ENCODE measurements around a stretch of chr10.

- RRBS, result no CpG with 5 or more reads among the region's 10 CpGs
These were observed 123.1 kb downstream of the TACC2 start for GRCh38 chr10:122111959-122112514.

DNA sequence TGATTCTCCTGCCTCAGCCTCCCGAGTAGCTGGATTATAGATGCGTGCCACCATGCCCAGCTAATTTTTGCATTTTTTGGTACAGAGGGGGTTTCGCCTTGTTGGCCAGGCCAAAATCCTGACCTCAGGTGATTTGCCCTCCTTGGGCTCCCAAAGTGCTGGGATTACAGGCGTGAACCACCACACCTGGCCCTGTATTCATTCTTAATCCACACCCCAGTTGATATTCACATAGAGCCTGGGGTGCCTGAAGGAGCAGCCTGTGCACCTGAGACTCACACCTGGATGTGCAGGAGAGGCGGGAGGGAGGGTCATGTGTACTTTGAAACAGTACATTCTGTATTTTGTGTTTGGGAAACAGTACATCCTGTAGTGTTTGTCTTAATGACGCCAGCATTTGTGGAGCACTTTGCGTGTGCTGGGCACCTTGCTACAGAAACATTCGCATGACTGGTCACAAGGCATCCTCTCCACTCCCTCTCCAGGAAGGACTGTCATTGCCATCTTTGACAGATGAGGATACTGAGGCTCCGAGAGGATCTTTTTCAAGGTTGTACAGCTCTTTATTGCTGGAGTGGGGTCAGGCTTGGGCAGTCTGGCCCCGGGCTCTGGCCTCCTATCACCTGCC lies 132.0 kb downstream of the TACC2 start:
- RRBS, result no CpG with 5 or more reads among the region's 10 CpGs

DNA sequence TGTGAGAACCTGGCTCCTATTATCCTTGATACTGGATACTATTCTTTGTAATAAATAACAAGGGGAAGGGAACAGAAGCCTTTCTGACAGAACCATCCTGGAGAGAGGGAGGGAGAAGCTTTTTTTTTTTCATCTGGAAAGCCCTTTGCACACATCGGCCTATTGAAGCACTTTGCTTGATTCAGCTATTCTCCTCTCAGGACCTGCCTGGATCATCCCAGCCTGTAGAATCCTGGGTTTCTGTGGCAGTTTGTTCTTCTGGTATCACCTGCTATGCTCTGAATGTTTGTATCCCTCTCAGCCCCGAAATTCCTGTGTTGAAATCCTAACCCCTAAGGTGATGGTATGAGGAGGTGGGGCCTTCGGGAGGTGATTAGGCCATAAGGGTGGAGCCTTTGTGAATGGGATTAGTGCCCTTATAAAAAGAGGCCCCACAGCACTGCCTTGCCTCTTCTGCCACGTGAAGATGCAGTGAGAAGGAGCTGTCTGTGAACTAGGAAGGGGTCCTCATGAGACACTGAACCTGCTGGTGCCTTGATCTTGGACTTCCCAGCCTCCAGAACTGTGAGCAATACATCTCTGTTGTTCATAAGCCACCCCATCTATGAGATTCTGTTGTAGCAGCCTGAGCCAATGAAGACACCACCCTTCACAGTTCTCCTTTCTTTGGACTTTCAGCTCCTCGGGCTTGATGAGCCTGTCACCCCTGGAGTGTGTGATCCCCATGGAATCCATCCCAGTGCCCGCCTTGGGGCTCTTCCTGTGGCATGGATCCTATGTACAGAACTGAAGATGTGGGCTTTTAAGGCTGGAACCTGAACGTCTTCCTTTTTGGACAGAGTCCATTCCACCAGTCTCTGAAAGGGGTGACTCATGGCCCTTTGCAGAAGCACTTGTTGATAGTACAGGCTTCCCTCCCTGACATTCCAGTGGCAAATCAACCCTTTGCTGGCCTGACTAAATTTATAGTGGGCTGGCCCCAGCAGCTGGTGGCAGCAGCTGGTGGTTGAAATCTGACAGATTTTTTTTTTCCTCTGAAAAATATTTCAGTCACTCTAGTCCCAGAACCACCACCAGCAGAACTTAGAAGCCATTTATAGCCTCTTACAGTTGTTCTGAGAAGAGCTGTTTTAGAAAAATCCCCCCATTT lies 138.0 kb downstream of the TACC2 start:
- RRBS, result no CpG with 5 or more reads among the region's 7 CpGs

- RRBS, result no CpG with 5 or more reads among the region's 9 CpGs
These were observed 29.9 kb downstream of the BTBD16 start for GRCh38 chr10:122300928-122301439.

DNA sequence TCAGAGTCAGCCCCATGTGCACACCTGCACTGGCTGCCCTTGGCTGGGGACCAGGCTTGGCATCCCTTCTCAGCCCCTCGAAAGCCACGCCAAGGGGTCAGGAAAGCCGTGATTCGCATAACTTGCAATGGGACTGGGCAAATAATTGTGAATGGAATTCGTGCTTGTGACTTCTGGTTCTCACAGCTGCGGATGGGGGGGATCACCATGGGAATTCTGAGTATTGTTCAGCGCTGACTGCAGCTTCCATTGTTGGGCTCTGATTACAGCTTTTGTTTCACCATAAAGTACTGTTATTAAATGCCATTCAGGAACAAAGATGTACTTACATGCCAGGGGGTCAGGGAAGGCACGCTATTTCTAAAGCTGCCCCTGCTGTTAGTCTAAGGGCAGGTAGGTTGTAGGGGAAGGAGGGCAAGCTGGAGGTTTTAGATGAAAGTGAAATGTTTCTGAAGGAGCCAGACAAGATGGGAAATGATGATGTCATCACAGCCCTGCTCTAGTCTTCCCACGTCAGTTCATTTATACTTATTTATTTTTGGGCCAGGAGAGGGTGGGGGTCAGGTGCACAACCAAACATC lies 5.8 kb upstream of the PLEKHA1 start:
- RRBS, result no CpG with 5 or more reads among the region's 9 CpGs

DNA sequence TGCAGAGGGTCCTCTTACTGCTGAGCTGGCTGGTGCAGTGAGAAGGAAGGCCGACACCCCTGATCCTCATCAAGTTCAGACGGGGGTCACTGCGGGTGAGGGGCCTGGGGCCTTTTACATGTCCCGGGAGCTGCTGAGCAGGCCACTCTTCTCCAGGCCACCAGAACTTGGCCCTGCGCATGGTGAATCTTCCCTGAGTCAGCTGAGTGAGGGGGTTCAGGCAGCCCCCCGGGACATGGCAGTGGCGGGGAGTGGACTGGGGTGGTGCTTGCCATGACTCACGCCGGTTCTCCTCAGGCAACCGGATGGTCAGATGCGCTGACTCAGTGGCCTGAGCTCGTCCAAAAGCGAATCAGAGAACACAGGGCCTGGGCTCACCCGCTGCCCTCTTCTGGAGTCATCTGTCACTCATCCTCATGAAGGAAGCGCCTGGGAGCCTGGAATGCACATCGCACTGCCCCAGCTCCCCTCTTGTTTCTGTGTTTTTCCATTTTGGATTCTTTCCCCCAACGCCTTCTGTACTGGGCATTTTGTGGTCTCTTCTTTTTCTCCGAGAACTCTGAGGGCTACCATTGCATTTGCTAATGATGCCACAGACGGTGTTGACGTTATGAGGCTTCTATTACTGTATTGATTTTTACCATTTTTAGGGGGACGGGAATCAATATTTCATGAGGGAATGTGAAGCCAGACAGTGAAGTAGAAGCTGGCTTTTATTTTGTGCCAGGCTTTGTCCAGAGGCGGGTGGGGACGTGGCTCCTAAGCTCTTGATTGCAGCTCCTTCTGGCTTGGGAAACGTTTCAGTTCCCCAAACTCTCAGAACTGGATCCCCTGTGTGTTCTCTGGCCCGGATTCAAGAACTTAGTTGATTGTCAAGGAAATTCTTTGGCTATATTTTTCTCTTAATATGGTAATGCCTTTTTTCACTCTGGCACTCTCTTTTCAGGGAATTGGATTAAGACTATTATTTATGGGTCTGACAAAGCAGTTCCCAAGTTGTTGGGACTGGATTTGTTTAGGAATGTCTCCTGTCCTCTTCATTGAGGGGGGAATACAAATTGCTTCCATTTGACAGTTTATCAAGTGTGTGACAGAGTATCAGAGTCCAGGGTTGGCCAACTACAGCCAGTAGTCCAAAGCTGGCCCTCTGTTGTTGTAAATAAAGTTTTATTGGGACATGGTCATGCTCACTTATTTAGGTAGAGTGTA lies 33.8 kb downstream of the HTRA1 start:
- RRBS, result 41% methylated on average over 5 of the region's 25 CpGs

DNA sequence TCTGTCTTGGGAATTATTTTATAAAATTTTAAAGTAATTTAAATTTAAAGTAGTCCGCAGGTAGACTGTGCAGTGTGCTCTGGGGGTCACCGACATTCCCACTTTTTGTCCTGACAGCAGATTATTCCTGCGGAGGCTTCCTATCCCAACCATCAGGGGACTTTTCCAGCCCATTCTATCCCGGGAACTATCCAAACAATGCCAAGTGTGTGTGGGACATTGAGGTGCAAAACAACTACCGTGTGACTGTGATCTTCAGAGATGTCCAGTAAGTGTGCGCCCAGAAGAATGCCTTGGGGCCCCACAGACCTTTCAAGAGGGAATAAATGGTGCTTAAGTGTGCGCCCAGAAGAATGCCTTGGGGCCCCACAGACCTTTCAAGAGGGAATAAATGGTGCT lies 39.6 kb upstream of the SPADH start:
- RRBS, result no CpG with 5 or more reads among the region's 7 CpGs

GRCh38 chr10:122674826-122675215 lies 2.2 kb downstream of the SPADH start:
- RRBS, result no CpG with 5 or more reads among the region's 7 CpGs

DNA sequence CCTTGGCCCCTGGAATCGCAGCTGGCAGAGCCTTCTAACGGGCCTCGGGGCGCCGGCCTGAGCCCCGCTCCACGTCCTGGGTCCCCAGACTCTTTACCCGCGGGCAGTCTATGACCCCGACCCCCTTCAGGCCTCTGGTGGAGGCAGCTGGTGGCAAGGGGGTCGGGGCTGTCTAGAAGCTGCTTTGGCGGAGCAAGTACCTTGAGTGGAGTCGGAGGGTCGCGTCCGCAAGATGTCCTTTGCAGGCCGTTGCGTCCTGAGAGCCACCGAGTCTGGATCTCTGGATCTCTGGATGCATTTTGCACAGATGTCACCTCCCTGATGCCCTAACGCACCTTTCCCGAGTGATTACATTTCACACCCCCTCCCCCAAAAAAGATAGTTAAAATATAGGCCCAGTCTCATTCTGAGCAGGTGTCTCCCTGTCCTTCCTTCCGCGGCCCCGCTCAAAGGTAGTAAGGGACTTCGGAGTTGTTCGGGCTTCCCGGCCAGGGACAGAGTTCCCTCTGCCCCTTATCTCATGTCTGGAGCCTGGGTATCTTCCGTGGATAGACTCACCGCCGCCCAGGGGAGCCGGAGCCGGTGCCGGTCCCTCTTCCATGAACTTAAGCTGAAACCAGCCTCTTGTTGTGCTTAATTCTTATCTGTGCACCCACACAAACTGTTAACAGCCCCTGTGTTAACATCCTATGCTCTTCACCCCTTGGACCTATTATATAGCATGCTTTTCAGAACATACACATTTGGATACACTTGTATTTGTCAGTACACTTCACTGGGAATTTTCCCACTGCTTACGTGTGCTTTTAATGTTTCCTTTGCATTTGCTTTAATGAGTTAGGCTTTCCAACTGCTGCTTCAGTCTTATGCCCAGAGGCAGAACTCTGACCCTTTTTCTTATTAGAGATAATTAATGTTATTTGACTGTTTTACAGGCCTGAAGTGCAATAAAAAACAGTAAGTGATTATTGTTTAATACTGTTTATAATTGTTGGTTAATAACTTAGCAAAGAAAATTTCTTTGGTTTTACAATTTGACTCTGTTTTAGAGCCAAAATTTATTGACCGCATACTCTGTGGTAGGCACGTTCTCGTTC lies 655 bp downstream of the ACADSB start:
- RRBS, result 6% methylated on average over 5 of the region's 37 CpGs

- RRBS, result 4% methylated on average over 33 of the region's 61 CpGs
These were observed 1.1 kb downstream of the HMX3 start for GRCh38 chr10:123136743-123137430.

DNA sequence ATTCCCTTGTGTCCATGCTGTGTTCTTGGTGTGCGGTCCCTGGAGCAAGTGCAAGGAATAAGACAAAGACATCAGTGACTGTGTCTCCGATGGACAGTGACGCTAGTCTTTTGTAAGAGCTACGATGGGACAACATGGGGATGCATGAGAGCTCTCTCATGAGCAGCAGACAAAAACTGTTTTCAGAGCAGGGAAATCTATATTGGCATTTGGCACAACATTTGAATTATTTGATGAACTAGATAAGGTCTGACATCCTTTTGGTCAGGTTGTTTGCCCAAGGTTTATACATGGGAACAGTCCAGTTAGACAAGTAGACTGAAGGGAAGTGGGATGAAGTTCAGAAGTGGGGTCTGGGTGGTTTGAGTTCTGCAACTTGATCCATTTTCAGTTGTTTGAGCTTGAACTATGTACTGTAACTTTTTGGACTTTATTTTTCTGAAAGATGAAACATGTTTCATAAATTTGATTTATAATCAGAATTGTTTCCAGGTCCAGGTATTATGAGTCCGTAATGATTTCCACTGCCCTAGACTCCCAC lies 50.9 kb downstream of the BUB3 start:
- RRBS, result no CpG with 5 or more reads among the region's 5 CpGs

DNA sequence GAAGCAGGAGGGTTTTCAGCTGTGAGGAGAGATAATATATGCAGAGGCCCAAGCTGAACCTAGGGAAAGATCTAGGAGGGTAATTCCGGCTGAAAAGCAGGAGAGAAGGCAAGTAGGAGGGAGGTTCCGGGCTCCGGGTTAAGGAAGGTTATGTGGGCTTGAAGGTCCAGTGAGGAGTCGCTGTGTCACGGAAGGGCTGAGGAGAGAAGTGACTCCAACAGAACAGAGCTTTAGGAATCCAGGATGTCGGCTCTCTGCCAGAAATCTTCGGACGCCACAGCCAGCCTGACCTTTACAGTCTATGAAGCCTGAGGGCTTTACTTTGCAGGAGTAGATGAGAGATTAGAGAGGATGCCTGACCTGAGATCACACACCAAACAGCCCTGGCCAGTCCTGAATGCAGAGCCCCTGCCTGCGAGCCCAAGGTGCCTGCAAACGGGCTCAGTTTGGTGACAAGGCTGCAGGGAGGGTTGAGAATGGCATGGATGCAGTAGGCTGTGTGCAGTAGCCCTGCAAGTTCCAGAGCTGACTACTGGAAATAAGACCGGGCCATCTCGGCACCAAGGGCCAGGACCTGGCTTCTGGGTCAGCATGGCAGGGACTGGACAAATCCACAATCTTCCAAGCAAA lies 77.8 kb downstream of the GPR26 start:
- RRBS, result no CpG with 5 or more reads among the region's 12 CpGs

- RRBS, result no CpG with 5 or more reads among the region's 3 CpGs
These were observed 84.2 kb downstream of the CPXM2 start for GRCh38 chr10:123807373-123807904.

GRCh38 chr10:123875741-123875977 lies 15.9 kb downstream of the CPXM2 start:
- RRBS, result no CpG with 5 or more reads among the region's 4 CpGs

GRCh38 chr10:123930083-123930724 lies 38.6 kb upstream of the CPXM2 start:
- RRBS, result no CpG with 5 or more reads among the region's 7 CpGs

DNA sequence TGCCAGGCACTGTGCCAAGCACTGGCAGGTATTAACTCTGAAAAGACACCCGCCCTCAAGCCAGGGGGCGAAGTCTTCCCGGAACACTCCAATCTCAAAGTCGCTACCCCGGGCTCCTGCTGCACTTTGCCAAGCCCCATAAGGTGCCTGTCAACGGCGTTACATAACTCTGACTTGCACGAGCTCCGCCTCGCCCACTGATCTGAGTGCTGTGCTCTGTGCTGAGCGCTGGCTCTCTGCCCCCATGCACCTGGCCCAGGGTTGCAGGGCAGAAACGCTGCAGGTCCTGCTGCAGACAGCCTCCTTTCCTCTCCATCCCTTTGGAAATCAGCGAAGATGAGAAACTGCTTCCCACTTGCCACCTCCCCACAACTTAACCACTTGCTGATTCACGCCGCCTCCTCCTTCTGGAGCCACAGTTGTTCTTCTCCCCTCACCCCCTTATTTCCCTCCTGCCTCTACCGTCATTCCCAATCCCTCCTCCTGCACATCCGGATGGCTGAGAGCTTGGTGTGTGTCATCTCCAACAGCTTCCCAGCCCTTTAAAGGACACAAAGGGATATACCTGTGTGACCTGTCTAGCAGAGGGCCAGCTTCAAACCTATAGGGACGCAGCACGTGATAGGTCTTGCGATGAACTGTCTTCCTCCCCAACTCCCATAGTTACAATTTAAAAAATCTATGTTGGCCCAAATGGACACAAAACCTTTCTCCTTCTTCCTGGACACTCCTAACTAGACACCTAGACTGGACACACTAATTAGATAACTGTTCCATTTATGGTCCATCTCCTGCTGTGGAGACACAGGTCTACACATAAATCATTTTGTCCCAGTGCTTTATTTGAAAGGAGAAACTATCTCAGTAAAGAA lies 5.0 kb downstream of the CHST15 start:
- RRBS, result no CpG with 5 or more reads among the region's 20 CpGs

- RRBS, result no CpG with 5 or more reads among the region's 12 CpGs
These were observed 12.8 kb upstream of the CHST15 start for GRCh38 chr10:124106061-124106799.

DNA sequence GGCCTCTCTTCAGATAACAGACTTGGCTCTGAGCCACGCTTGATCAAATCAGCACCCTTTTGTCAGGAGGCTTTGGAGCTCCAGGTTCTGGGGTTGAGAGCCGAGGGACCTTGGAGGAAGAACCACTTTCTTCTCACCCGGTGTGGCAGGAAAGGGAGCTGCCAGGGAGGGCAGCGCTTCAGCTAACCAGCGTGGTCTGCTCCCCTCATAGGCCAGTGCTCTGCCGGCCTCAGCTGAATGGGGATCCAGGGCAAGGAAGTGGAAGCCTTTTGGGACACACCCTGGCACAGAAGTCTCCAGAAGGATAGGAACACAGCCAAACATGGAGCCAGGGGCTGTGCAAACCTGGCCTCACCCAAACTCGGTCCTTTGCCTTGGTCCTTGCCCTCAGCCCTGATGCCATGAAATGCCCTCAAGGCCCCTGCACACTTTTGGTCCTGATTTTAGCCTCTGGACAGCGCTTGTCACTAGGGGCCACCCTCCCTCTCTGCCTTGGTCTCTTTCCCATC lies 23.6 kb upstream of the CHST15 start:
- RRBS, result no CpG with 5 or more reads among the region's 8 CpGs

GRCh38 chr10:124221776-124221928 lies 128.3 kb upstream of the CHST15 start:
- RRBS, result no CpG with 5 or more reads among the region's 5 CpGs

DNA sequence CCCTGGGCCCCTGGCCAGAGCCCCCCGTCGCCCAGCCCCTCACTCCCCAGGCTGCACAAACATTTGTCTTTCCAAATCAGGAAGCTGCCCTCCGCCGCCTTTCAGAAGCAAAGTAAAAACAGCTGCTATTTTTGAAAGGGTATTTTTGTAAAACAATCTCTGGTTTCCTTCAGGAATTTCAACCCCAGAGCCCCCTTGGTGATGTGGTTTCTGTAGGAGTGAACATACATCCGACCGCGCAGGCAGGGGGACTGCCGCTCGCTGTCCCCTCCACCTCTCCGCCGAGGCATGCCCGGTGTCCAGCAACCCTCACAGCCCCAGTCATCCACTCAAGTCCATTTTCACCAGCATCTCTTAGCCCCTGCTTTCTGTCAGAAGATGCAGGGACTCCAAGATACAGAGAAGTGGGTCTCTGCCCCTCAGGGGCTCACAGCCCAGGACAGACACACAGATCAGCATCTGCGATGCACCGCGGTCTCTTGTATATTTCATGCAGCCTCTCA lies 128.6 kb upstream of the CHST15 start:
- RRBS, result no CpG with 5 or more reads among the region's 15 CpGs

Data from pericardium (tissue), 1 donor.